Camera-type eye (tissue), 1 donor: ENCODE measurements around the genes ZNF81, SUV39H1 and PQBP1.

GRCh38 chrX:46573909-46574480 is 430 bp downstream of the CHST7 start:
- RAMPAGE, long total RNA, result no peak

GRCh38 chrX:46597658-46598187 is 24.2 kb downstream of the CHST7 start:
- RAMPAGE, long total RNA, result no peak

GRCh38 chrX:46600089-46600565 is 26.6 kb downstream of the CHST7 start:
- RAMPAGE, long total RNA, result no peak

DNA sequence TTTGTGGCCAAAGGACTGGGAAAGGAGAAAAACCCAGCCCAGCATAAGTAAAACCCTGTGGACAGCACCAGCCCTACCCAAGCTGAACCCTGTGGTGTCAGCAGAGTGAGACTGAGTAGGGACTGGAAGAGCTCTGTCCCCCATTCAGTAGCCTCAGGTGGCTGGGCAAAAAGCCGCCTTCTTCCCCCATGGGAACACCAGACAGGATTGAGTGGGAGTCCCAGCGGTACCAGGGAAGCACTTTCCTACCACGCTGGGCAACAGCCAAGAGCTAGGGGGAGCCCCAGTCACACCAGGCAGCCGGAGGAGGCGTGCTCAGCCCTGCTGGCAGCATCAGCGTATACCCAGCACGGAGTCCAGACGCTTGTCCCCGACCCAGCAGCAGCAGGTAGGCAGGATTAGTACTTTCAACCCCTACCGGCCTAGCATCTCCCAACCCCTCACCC is 8.6 kb upstream of the JADE3 start:
- RAMPAGE, long total RNA, result no peak

DNA sequence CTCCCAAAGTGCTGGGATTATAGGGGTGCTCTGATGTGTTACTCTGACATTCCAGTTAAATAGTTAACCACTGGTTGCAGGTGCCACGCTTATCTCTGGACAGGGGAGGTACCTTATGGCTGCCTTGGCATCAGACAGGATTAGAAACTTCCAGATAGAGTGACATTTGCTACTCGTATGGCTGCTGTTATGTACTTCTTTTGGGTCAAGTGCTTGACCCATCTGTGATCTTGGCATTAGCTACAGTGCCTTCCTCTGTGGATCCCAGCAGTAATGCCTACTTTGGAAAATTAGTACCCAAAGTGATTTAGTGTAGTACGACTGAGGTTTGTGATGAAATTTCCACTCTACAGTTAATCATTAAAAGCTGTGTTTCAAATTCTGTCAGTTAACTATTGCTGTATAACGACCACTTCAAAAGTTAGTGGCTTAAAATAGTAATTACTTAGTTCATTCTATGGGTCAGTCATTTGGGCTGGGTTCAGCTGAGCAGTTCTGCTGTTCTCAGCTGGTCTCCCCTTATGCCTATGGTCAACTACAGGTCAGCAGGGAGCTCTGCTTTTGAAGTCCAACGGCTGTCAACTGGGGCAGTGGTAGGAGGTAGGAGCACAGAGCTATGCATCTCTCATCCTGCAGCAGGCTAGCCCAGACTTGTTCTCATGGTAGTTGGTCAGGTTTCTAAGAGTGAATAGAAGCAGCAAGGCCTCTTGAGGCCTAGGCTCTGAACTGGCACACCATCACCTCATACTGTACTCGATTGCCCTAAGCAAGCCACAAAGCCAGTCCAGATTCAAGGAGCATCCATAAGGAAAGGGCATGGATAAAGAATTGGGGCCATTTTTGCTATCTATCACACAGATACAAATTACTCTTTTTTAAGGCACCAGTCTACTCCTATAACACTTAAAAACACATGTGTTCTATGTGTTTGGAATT is 51.1 kb downstream of the JADE3 start:
- RAMPAGE, long total RNA, result no peak

GRCh38 chrX:46965246-46965833 is 53.1 kb downstream of the JADE3 start:
- RAMPAGE, long total RNA, result no peak

DNA sequence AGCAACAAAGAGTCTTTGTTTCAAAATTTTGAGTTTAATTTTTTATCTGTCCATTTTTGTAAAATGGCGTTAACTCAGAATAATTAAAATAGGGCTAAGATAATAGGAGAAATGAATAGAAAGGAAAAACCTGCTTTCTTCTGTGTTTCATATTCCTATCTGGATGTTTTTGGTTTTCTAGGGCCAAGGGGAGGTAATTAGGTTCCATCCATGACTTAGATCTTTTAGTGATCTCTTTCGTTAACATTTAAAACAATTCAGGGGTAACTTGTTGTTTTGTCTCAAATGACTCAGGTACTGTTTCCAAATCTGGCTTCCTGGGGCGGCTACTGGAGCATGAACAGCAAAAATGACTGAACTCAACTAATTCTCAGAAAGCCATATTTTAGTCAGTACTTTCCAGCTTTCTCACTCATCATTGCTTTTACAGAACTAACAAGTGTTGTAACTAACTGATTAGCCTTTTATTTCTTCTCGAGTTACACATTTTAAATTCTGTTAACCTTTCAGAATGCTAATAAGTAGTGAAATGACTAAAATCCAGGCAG is 55.2 kb downstream of the JADE3 start:
- RAMPAGE, long total RNA, result no peak

DNA sequence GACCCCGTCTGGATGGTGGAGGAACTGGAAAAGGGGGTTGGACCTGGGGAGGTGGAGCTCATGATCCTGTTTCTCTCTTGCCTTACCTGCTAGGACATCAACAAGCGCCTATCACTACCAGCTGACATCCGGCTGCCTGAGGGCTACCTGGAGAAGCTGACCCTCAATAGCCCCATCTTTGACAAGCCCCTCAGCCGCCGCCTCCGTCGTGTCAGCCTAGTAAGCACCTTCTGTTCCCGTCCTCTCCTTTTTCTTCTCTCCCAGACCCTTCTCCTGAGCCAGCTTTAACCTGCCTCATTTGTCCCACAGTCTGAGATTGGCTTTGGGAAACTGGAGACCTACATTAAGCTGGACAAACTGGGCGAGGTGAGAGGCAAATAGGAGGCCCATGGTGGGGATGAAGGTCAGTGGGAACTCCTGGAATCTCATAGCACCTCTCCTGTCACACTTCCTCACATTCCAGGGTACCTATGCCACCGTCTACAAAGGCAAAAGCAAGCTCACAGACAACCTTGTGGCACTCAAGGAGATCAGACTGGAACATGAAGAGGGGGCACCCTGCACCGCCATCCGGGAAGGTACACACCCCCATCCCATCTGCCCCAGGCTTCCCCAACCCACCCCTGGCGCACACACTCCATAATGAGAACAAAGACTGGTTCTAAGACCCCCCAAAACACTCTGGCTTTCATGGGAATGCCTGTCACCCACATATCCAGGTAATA is 6.2 kb downstream of the CDK16 start:
- RAMPAGE, long total RNA, result no peak

- RAMPAGE, long total RNA, result no peak
Observed at GRCh38 chrX:47315991-47316872, 54.1 kb upstream of the ZNF157 start.

GRCh38 chrX:47380661-47381328 is 10.4 kb downstream of the ZNF157 start:
- RAMPAGE, long total RNA, result no peak

GRCh38 chrX:47566460-47567473 is 5.8 kb downstream of the ARAF start:
- RAMPAGE, long total RNA, result no peak

DNA sequence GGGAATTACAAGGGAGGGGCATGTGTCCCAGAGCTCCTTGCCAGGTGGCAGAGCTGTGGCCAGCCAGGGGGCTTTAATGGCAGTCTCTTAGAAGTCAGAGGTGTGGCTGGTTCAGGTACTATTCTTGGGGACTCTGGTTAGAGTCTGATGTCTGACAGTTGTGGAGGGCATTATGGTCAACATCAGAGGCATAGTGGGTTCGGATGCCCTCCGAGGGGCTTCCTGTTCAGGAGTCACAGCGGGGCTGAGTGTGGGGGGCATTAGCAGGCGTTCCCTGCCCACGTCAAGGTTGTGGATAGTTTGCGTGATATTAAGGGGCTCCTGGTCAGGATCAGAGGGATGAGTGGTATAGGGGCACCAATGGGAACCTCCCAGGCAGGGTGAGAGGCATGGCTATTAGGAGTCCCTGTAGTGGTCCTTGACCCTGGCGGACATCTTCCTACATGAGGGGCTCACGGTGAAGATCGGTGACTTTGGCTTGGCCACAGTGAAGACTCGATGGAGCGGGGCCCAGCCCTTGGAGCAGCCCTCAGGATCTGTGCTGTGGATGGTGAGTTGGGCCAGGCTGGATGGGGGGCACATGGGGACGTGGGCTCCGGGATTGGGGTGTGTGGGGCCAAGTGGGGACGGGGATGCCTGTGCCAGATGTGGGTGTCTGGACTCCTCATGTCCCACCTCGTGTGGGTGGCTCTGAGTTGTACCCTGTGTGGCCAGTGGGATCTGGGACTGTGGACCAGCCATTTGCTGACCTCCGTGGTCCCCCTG is 8.3 kb downstream of the ARAF start:
- RAMPAGE, long total RNA, result no peak

GRCh38 chrX:47586510-47587800 is 4.7 kb downstream of the TIMP1 start:
- RAMPAGE, long total RNA, result no peak

DNA sequence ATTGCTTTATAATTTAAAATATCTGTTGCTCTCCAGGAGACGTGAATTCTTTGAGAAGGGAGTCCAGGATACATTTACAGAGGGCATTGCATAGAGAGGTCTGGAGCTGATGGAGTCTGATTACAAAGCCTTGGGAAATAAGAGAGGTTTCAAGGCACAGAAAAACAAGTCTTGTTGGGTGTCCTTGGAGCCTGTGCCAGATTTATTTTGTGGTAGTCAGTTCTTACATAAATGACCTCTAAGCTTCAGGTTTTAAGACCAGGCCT is 48.4 kb upstream of the UXT start:
- RAMPAGE, long total RNA, result no peak

- RAMPAGE, long total RNA, result no peak
Observed at GRCh38 chrX:47707679-47707986, 48.7 kb upstream of the UXT start.

DNA sequence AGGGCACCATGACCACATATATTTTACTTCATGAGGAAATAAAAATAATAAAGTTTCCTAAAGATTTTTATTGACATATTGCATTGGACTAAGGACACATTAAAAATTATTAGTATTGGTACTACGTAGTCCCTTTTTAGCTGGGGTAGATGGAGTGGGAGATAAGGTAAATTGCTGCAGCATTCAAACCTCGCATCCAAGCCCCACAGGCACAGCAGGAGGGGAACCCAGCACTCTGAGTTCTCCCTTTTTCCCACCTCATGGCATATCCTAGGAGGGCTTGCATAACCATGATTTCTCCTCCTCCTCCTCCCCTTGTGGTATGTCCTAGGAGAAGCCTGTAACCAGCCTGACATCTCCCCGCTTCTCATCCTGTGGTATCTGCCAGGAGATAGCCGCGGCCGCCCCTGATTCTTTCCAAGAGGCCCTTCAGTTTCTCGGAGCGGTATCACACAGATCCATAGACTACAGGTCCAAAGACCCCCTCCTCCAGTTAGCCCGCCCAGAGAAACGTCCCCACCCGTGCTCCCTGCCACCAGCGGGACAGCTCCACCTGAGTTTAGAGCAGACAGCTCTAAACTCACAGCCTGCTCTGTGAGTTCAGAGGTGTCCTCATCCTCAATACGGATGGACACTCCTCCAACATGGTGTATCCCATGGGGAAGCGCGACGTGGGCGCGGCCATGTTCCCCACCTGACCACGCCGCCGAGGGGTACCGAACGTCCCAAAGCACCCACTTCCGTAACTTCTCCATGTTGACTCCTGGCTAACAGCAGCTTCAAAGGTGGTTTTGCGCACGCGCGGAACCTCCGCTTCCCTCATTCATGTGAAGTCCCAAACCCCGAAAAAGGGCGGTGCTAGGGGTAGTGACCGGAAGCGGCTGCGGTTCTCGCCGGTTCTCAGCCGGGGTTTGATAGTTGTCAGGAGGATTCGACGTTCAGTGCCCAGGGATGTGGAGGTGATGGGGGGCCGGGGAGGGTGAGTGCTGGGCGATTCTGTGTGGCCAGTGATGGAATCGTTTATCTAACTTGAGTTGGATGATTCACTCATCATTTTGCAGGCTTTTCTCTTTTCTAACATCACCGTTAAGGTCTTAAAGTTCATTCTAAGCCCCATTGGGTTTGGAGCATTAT is at the start of gene ZNF81:
ZNF81 (plus strand) TSS at position 874 of the 1,134 bp plus-strand sequence.
- RAMPAGE, long total RNA, result no peak

- RAMPAGE, long total RNA, result no peak
Observed at GRCh38 chrX:48521263-48521762, 295 bp upstream of the EBP start.

DNA sequence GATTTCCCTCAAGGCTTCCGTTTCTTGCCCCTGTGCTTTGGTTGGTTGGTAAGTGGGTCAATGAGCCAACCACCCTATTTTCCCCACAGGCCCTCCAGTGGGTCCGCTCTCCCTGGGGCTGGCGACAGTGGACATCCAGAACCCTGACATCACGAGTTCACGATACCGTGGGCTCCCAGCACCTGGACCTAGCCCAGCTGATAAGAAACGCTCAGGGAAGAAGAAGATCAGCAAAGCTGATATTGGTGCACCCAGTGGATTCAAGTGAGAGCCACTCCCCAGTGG is 3.0 kb downstream of the WAS start:
- RAMPAGE, long total RNA, result no peak

- RAMPAGE, long total RNA, result no peak
Observed at GRCh38 chrX:48696069-48696857, at the start of gene SUV39H1. SUV39H1 (plus strand) TSS chrX:48696734.

DNA sequence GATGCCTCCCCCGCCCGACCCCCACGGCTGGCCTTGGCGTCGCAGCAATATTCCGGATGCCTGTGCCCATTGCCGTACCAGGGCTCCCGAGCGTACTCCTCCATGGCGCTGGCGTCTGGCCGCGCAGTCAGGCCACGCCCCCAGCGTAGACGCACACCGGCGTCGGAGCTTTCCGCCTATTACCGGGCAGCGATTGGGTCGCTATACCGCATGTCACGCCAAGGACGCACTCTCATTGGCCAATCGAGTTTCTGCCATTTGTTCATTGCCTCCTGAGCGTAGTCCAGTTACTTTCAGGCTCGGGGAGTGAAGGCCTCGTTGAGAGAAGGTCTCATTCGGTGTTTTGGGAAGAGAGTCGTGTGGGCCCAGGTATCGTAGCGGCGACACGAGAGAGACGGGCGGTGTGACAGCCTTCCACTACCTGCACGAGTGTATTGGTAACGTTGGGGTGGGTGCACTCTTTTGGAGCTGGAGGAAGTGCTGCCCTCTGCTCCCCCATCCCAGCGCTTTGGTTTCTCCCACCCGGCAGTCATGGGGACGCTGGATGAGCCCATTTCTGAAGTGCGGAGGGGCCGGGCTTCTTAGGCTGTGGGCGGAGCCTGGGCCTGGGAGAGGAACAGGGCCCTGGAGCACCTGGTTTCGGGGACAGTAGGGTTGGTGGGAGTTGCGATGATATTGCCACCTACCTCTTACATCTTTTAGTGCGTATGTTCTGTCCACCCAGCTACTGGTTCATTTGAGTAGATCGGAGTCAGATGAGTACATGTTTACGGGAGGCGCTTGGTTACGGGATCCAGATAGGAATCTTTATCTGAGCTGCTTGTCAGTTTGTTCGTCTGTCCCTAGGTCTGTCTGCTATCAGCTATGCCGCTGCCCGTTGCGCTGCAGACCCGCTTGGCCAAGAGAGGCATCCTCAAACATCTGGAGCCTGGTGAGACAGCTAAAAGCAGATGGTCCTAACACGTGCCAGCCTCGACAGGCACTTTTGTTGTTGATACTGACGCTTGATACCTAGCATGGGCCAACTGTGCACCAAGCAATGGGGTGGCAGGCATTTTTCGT is at the start of gene PQBP1:
PQBP1 (plus strand) TSS at position 285 of the 1,062 bp plus-strand sequence.
- RAMPAGE, long total RNA, result start-site peak on the minus strand centred at position 117 of the sequence, 20 bp wide, 150 reads; start-site peak on the plus strand centred at position 294 of the sequence, 8 bp wide, 21 reads